Skeletal muscle tissue (tissue), 7 donors: Measurements from ENCODE around the genes GLRX5 and AK7.

DNA sequence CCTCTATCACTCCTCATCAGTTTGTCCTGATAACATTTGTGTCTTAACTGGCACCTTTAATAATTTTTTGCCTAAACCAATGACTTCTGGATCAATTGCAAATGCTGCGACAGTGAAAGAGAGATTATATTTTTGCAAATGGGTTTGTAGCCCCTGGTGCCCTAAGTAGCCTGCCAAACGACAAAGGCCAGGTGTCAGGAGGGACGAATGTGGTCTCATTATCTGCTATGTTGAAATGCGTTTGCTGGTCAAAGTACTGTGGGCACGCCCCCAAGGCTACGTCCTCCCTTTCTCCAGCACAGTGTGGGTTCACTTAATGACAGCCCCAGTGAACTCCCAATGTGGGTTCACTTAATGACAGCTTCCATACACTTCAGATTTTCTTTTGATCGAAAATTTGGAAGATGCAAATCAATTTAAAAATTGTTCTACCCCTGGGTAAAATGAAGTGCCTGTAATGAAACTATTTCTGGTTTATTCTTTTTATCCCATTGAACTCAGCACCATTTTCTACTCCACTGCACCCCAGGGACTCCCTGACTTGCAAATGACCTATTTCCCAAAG lies 1.5 kb downstream of the SERPINA11 start:
- PRO-cap, 3 experiments, result no peak in any of the 3 experiments
- RAMPAGE, long total RNA, result no peak
- RRBS, 2 experiments, result no CpG with 5 or more reads among the region's 7 CpGs

DNA sequence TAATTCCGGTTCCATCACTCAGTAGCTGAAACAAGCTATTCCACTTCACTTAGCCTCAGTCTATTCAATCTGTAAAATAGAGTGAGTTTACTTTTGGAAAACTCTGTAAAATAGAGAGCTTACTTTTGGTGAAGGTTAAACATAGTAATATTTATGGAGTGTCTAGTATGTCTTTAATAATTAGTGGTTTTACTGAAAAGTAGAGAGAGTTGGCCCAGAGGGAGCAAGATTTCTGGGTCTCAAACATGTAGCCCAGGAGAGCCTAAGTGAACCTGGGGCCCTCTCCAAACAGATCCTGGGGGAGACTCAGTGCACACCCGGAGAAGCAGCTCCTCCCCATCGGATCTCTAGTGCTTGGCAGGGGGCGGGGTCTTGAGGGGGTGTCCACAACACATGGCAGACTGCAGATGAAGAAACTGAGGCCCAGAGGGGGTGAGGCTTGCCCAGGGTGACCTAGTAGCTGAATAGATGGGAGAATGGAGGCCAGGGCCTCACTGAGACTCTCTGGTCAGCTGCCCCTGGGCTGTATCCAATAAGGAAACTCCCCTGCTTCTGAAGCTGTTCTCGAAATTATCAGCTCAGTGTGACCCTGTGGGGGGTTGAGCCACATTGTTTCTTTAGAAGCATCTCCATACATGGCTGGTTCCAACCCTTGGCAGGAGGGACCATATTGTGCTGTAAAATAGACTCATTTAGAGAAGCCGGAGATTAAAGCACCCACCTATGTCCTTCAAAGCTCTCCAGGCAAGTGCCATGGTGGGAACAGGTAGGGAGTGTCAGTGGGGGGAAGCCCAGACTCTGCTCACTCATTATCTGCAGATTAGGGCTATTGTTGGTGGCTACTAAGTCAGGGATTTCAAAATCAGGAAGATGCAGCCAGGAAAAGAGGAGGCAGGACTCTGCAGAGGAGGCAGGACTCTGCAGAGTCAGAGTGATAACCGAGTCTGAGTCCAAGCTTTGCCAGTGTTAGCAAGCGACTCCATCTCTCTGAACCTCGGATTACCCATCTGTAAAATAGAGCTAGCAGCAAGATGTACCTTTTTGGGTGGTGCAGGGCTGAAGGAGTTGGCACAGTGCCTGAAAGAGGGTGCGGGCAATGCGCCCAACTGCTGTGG lies 3.3 kb downstream of the SERPINA5 start:
- PRO-cap, 3 experiments, result no peak in any of the 3 experiments
- RAMPAGE, long total RNA, result no peak
- RRBS, 2 experiments, result no CpG with 5 or more reads among the region's 11 CpGs

DNA sequence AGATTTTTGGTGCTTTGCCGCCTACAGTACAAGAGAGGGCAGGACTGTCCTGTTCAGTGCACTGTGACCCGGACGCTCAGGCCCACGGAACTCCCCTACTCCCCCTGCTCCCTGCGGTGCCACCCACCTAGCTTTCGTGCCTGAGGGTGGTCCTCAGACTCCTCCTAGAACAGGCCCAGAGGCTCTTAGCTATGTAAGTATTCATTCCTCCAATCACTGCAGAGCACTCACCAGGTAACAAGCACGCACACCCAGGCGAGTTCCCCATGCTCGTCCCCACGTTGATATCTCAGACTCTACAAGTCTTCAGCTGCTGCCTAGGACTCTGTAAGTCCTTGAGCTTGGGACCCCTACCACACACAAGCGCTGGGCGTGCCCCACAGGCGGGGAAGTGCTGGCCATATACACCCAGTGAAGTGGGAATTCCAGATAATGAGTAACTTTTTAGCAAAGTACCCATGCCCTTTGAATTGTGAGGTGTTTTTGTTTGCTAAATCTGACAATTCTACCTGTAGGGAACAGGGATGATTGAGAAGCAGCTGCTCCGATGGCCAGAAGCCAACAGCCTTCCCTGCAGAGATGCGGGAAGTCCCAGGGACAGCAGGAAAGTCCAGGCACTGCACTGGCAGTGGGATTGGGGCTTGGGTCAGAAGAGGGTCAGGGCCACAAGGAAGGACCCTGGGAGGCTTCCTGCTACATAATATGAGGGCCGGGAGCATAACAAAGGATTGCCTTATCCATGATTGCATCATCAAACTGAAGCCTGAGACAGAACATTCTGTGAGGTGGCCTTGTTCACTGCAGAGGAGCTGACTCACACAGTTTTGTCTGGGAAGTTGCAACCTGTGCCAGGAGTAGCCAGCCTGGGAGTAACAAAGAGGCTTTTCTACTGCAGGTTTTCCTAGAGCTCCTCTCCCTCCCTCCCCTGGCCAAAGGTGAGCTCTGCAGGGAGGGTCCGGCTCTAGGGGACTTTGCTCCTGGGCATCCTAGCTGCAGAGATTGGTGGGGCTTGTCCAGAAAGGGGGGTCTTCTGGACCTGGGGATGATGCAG lies 13.3 kb upstream of the SERPINA3 start:
- PRO-cap, 3 experiments, result peak in 1 of 3 experiments; most common plus-strand start position 821 of the sequence (in 1); most common minus-strand start position 697 of the sequence (in 1)
- RAMPAGE, long total RNA, result no peak
- RRBS, 2 experiments, result no CpG with 5 or more reads among the region's 17 CpGs

DNA sequence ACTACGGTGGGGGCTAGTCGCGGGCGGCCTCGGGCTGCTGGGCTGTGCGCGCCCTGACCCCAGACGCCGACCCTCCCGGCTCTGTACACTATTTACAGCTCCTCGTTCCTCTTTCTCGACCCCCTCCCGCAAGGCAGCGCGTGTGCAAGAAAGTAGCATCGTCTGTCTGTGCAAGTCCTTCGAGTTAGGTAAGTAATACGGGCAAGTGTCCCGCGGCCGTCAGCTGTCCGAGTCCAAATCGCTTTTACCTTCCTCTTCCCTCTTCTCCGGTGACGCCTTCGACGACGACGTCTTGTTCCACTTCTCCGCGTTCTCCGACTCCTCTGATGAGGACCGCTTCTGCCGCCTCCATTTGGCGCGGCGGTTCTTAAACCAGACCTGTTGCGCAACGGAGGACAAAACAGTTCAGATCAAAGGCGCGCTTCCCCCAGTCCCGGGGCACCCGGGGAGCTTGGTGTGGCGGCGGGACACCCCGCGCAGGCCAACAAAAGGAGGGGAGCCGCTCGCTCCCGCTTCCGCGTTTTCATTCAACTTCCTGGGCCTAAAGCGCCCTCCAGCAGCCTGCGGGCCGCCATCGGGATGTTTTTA lies 1.5 kb downstream of the GSC start:
- PRO-cap, 3 experiments, result no peak in any of the 3 experiments
- RAMPAGE, long total RNA, result no peak
- RRBS, 2 experiments, result no CpG with 5 or more reads among the region's 56 CpGs

GRCh38 chr14:95103715-95104252 lies 53.5 kb downstream of the DICER1 start:
- PRO-cap, 3 experiments, result no peak in any of the 3 experiments
- RAMPAGE, long total RNA, result no peak
- RRBS, 2 experiments, result no CpG with 5 or more reads among the region's 7 CpGs

GRCh38 chr14:95147531-95148123 lies 9.7 kb downstream of the DICER1 start:
- PRO-cap, 3 experiments, result no peak in any of the 3 experiments
- RAMPAGE, long total RNA, result no peak
- RRBS, 2 experiments, result no CpG with 5 or more reads among the region's 10 CpGs

GRCh38 chr14:95183018-95183498 lies 25.7 kb upstream of the DICER1 start:
- PRO-cap, 3 experiments, result no peak in any of the 3 experiments
- RAMPAGE, long total RNA, result no peak
- RRBS, 2 experiments, result no CpG with 5 or more reads among the region's 2 CpGs

GRCh38 chr14:95185157-95185957 lies 28.0 kb upstream of the DICER1 start:
- PRO-cap, 3 experiments, result peak in 3 of 3 experiments; most common plus-strand start chr14:95185626 (in 2)
- RAMPAGE, long total RNA, result no peak
- RRBS, 2 experiments, result no CpG with 5 or more reads among the region's 14 CpGs

- PRO-cap, 3 experiments, result peak in 1 of 3 experiments; most common plus-strand start chr14:95259529 (in 1); most common minus-strand start chr14:95259350 (in 1)
- RAMPAGE, long total RNA, result no peak
- RRBS, 2 experiments, result no CpG with 5 or more reads among the region's 11 CpGs
These were observed 60.5 kb downstream of the CLMN start for GRCh38 chr14:95259111-95259725.

DNA sequence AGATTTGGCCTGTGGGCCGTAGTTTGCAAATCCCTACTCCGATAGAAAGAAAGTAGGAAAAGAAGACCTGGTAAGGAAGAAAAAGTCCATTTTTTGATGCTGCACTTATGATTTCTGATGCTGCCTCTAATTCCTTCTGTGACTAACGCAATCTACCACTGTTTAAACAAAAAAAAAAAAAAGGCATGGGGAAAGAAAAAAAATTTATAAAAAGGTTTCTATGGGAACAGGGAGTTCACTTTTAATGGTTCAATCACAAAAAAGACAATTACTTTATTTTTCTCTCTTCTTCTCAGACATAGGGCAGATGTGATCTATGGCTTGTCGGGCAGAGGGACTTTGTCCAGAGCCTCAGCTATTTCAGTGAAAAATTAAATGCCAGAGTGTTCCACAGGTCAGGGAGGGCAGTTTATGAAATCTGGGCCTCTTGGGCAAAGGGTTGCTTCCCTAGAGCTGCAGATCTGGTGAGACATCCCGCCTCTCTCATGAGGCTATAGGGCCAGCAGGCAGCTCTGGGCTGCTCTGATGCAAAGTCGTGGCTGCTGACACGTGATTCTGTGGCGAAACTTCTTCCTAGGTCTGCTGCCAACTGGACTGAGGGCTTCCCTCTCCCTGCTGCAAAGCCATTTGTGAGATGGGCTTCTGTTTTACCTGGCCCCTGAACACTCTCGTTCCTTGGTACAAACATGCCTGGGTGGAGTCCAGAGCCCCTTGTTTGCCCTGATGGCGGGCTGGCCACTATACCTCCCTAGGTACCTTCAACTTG lies 6.1 kb downstream of the CLMN start:
- PRO-cap, 3 experiments, result no peak in any of the 3 experiments
- RAMPAGE, long total RNA, result no peak
- RRBS, 2 experiments, result no CpG with 5 or more reads among the region's 10 CpGs

DNA sequence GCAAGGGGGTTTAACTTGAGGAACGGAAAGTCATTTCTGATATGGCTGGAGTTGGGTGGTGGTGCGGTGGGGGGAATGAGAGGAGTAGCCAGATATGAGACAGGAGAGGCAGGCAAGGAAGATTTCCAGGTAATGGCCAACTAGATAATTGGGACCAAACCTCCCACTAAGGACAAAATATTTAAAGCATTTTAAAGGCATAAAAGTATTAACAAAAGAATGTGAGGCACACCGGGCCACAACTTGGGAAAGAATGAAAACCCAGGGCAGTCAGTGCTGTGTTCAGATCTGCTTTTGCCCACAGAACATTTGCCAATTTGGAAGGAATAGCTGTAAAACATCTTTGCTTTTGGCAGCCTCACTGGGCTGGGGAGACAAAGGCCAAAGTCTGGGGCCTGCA lies 82.4 kb downstream of the SYNE3 start:
- PRO-cap, 3 experiments, result no peak in any of the 3 experiments
- RAMPAGE, long total RNA, result no peak
- RRBS, 2 experiments, result no CpG with 5 or more reads among the region's 3 CpGs

GRCh38 chr14:95497549-95497748 lies 19.0 kb downstream of the SYNE3 start:
- PRO-cap, 3 experiments, result no peak in any of the 3 experiments
- RAMPAGE, long total RNA, result no peak
- RRBS, 2 experiments, result no CpG with 5 or more reads among the region's 5 CpGs

DNA sequence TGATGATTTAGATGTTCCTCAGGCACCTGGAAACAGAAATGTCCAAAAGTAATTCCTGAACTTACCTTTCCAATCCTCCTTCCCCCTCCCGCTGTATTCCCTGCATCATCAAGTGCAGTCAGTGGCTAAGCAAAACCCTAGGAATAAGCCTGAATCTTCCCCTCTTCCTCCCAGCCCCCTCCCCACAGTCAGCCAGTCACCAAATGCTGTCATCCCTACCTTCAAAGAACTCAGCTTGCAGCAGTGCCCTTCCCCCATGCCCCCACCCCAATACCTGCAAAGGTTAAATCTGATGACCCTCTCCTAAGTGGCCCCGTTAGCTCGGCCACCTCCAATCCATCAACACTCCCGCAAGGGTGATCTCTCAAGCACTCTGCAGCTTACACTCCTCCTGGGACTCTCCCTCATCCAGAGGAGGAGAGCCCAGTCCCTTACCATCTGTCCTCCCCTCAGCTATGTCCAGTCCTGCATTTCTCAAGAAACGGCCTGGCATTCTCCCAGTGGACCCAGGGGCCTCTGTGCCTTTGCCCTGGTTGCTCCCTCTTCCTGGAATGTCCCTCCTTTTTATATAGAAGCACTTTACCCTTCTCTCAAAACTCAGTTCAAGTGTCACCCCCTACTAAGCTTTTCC lies 9.1 kb upstream of the GLRX5 start:
- PRO-cap, 3 experiments, result no peak in any of the 3 experiments
- RAMPAGE, long total RNA, result no peak
- RRBS, 2 experiments, result no CpG with 5 or more reads among the region's 5 CpGs

GRCh38 chr14:95526922-95527588 lies 7.8 kb upstream of the GLRX5 start:
- PRO-cap, 3 experiments, result no peak in any of the 3 experiments
- RAMPAGE, long total RNA, result no peak
- RRBS, 2 experiments, result no CpG with 5 or more reads among the region's 4 CpGs

DNA sequence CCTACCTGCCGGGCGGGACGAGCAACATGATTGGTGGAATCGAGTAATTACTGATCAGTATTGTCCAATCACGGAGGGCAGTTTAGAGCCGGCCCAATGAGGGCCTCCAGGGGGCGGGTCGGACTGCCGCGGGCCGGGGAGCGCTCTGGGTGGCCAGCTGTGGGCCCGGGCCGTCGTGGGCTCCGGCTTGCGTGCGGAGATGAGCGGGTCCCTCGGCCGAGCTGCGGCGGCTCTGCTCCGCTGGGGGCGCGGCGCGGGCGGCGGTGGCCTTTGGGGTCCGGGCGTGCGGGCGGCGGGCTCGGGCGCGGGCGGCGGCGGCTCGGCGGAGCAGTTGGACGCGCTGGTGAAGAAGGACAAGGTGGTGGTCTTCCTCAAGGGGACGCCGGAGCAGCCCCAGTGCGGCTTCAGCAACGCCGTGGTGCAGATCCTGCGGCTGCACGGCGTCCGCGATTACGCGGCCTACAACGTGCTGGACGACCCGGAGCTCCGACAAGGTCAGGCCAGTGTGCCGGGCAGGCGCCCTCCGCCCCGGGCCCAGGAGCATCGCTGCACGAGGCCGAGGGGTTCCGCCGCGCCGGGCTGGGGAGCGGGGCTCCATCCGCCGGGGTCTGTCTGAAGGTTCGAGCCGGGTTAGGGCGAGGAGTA lies at the start of gene GLRX5:
TSS of gene GLRX5 (plus strand) at position 160 of the 645 bp plus-strand sequence.
- PRO-cap, 3 experiments, result peak in 3 of 3 experiments; most common plus-strand start position 160 of the sequence (in 2)
- RAMPAGE, long total RNA, result no peak
- RRBS, 2 experiments, result 2% methylated on average over 53 of the region's 78 CpGs

DNA sequence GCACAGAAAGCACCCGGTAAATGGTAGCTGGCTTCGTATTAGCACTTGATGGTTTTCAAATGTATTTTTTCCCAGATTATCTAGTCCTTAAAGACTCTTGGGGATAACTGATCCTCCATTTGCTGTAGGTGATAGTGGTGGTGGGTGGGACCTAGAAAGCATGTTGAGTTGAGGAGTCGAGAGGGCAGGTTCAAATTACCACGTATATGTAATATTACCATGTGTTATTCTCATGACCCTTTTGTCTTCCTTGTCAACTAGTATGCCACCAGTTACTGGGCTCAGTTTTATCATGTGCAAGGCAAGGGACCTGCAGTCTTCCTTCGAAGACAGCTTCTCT lies 1.8 kb downstream of the GLRX5 start:
- PRO-cap, 3 experiments, result peak in 1 of 3 experiments; most common plus-strand start position 284 of the sequence (in 1); most common minus-strand start position 167 of the sequence (in 1)
- RAMPAGE, long total RNA, result no peak
- RRBS, 2 experiments, result no CpG with 5 or more reads among the region's 5 CpGs

GRCh38 chr14:95597824-95598307 lies 63.0 kb downstream of the GLRX5 start:
- PRO-cap, 3 experiments, result no peak in any of the 3 experiments
- RAMPAGE, long total RNA, result no peak
- RRBS, 2 experiments, result 6 to 7% methylated on average over 3 of the region's 19 CpGs

GRCh38 chr14:96053920-96054450 lies 14.8 kb downstream of the C14orf132 start:
- PRO-cap, 3 experiments, result peak in 1 of 3 experiments; most common minus-strand start chr14:96054057 (in 1)
- RAMPAGE, long total RNA, result no peak
- RRBS, 2 experiments, result no CpG with 5 or more reads among the region's 11 CpGs

DNA sequence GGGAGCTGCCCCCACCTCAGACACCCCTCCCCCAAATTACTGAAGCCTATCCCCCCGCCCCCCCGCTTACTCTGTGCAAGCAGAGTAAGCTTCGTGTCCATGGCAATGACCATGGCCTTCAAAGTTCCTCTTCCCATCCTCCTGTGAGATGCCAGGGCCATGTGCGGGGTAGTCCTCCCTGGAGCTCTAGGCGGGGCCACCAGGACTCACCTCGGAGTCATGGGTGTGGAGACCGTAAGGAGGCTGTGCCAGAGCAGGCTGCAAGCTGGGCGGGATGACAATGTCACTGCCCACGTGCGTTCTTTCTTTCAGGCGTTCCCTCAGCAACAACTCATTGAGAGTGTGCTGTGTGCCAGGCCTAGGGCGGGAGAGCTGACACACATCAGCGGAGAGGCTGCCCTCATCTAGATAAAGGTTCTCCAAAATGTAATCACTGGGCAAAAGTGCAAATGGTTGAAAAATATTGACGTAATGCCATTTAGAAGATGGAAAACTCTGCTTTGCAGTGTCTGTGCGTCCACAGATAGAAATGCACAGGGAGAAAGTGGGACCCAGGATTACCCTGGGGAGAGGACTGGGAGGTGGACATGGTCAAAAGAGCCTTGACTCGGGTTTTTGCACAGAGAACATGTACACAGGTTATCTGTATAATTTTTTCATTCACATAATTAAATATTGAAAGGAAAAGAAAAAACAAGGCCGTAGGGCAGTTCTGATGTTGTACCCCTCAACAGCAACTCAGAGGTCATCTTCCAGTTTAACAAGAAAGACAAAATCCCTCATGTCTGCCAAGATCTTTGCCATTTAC lies 67.0 kb downstream of the C14orf132 start:
- PRO-cap, 3 experiments, result no peak in any of the 3 experiments
- RAMPAGE, long total RNA, result no peak
- RRBS, 2 experiments, result no CpG with 5 or more reads among the region's 17 CpGs

DNA sequence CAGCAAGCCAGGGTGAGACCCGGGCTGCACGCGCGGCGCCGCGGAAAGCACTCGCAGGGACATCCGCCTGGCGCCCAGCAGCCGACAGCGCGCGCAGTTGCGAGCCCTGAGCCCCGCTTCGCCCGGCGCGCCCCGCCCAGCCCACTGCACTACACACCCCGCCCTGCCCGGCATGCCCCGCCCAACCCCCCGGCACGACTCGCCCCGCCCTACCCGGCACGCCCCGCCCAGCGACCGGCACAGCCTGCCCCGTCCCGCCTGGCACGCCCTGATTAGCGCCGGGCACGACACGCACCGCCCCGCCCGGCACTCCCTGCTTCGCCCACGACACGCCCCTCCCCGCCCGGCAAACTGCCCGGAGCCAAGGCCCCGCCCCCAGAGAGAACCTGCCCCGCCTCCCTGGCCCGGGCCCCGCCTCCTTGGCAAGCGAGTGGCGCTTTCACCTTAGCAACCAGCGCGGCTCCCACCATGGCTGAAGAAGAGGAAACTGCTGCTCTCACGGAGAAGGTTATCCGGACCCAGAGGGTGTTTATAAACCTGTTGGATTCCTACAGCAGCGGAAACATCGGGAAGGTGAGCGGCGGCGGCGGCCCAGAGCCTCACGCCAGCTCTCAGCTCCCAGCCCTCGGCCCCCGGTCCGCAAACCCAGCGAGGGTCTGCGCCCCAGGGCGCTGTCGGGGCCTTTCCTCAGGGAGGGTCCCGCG lies at the start of gene AK7:
TSS of gene AK7 (plus strand) at position 442 of the 704 bp plus-strand sequence.
- PRO-cap, 3 experiments, result peak in 1 of 3 experiments; most common minus-strand start position 79 of the sequence (in 1)
- RAMPAGE, long total RNA, result no peak
- RRBS, 2 experiments, result 2 to 3% methylated on average over 43 of the region's 75 CpGs